Mesenchymal stem cell of the bone marrow (primary cell): ENCODE measurements around the gene SMIM2.

- CAGE, long polyA plus RNA = no peak
Measured at GRCh38 chr13:44158850-44159494, 2.1 kb downstream of the SMIM2 start.

DNA sequence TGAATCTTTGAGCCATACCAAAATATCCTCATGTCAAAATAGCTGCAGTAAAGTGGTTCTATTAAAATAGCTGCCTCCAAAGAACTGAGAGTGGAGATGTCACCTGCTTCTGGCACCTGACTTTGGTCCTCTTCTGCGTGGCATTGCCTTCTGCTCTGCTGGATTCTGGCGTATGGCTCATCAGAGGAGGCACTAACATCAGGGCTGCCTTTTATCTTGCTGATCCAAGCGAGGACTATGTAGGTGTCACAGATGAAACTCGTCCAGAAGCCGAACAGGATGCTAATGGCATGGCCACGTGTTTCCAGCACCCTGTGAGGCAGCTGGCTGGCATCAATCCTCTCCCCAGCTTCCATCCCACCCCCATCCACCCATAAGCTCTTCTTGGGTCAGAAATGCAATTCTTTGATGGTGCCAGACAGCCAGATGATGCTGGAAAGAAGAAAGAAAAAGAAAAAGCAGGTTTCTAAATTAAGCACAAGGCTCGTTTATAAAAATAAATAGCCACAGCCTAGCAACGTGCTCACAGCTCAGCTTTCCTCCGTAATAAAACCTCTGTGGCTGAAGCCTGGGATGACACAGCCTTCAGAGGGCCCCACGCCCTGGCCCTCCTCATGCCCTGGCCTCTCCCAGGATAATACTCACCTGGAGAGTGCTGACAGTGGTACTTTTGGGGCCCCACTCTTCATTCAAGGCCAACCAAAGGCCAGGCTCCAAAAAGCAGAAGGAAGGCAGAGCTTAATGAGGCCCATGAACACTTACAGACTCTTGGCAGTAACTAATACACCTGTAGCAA is at the start of gene SMIM2:
SMIM2 (minus strand) TSS at position 758 of the 796 bp plus-strand sequence.
- CAGE, long polyA plus RNA = no peak

DNA sequence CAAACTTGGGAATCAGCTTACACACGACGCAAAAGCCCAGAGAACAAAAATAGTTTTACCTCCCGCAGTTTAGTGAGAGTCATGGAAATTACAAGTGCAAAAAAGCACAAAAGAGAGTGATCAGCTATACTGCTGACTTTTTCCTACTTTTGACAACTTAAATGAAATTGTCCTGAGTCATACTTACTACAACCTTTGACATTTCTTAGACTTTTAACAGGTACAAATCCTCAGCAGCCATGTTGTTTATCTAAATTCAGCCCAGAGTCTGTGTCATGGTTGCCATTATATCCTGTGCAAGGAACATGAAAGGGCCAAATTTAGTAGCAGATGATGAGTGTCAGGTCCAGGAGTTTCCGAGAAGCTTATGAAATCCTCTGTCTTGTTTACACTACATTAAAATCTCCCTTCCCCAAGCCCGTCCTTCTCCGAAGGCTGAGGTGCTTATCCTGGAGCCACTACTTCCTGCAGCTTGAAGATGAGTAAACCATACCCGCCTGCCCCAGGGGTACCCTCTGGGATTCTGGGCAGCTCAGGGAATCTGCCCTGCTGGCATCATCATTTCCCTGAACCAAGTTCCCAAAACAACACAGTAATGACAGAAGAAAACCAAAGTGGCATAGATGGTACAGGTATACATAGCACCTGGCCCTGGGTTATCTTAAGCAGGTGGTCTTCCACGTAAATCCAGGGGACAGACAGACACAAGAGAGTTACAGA is 102.6 kb upstream of the SERP2 start:
- CAGE, long polyA plus RNA = no peak

- CAGE, long polyA plus RNA = no peak
Measured at GRCh38 chr13:44322852-44323459, 50.7 kb upstream of the SERP2 start.

GRCh38 chr13:44332328-44332958 is 41.2 kb upstream of the SERP2 start:
- CAGE, long polyA plus RNA = no peak

- CAGE, long polyA plus RNA = no peak
Measured at GRCh38 chr13:44352102-44353122, 21.2 kb upstream of the SERP2 start.

DNA sequence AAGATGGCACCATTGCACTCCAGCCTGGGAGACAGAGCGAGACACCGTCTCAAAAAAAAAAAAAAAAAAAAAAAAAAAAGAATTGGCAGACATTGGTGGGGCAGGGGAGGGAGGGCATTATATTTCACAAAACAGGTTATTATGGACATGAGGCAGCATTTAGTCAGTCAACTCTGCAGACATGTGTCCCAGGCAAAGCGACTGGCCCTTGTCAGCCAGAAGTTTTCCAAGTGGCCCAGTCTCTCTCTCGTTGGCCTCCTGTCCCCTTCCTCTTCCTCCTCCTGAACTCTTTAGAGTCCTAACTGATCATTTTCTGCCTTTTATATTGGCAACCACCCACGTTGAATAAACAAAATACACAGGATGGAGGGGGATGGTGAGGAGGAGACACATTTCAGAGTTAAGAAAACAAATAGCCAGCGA is 11.5 kb upstream of the SERP2 start:
- CAGE, long polyA plus RNA = no peak

DNA sequence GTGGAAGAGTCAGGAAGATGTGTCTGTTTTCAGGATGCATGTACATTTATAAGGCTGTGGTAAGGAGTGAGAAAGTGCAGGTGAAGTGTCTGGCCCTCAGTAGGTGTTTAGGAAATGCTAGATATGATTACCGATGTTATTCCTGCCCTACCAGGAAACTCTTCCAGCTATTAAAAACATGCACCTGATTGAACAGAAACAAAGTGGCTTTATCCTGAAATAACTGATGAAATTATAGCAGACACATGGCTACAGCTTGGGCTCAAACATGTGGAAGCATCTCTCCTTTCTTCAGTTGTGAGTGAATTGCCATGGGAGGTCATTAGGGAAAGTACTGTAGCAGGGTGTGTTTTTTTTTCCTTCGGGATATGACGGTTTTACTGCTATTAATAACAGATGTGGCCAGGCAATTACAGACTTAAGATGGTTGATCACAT is 5.8 kb upstream of the SERP2 start:
- CAGE, long polyA plus RNA = no peak

DNA sequence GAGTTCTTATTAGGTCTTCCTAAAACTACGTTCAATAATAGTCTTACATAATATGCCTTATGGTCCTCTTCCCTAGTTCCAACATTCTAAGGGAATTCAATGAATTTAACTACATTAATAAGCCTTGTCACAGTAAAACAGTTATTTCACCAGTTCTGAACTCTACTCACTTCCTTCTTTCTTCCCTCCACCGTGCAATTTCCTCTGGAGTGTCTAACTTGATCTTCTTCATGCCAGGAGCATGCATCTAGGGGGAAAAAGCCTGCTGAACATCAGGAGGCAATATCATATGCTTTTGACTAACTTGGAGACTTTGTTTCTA is 10.3 kb downstream of the NUFIP1 start:
- CAGE, long polyA plus RNA = no peak

DNA sequence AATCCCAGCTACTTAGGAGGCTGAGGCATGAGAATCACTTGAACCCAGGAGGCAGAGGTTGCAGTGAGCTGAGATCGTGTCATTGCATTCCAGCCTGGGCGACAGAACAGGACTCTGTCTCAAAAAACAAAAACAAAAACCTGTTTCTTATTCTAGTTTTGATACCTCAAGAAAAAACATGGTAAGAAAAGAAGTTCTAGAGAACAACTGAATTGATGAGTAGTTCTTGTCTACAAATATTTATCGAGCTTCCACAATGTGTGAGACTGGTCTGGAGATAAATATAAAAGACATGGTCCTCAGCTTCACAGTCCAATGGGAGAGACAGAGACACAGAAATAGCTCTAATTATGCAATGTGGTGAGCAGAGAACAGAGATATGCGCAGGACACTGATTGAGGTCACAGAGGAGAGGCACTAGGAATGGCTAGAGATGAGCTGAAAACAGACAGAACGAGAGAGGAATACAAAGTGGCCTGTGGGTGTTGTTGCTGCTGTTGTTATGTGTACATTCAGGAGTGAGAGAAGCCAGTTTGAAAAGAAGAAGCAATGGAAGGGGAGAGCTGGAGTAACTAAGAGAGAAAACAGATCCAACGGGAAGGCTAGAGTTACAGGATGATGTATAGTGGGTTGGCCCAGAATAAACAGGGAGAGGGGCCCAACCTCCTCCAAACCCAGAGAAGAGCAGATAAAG is 53.2 kb downstream of the GPALPP1 start:
- CAGE, long polyA plus RNA = no peak

- CAGE, long polyA plus RNA = no peak
Measured at GRCh38 chr13:45338499-45339216, 2.3 kb downstream of the TPT1 start.

- CAGE, long polyA plus RNA = no peak
Measured at GRCh38 chr13:45342257-45342772, 1.3 kb upstream of the TPT1 start.

DNA sequence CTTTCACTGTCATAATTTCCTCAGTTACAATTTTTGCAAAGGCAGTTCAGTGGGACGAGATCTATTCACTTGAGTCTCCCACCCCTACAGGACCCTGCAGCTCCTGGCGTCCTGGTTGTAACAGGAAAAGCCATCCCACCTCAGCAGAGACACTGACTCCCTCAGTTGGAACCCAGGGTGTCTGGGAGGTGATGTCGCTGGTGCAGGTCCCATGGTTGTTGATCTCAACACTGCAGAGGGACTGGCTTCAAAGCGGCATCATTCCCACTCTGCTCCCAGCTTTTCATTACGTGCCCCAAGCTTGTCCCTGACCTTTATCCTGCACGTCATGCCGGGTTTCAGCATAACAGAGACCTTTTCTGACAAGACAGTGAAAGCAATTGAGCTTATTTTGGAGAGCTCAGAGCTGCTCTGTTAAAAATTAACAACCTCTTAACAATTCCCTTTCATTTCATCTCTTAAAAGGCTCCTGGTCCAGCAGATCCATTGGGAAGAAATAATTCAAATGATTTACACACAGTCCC is 17.6 kb upstream of the COG3 start:
- CAGE, long polyA plus RNA = no peak

DNA sequence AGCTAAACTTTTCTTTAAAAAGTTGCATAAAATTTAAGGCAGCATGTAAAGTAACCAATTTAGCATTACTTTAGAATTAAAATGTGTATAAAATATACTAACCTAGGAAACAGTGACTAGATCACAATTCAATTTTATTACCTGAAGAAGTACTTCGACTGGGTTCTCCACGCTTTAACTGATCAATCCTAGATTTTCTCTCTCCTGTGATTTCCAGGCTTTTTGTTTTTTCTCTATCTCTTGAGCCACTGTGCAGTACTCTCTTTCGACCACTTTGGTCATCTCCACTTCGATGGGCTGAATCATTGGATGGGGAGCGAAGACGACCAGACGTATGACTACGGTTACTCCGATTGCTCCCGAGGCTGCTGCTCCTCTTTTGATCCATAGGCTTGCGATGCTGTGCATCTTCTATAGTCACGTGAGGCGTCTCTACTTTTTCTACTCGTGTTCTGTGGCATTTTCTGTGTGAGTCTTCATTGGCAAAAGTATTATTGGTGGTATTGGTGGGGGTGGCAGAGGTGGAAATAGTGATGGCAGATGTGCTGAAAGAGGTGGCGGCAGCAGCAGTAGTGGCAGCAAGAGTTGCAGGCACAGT is 83.8 kb downstream of the ZC3H13 start:
- CAGE, long polyA plus RNA = no peak

DNA sequence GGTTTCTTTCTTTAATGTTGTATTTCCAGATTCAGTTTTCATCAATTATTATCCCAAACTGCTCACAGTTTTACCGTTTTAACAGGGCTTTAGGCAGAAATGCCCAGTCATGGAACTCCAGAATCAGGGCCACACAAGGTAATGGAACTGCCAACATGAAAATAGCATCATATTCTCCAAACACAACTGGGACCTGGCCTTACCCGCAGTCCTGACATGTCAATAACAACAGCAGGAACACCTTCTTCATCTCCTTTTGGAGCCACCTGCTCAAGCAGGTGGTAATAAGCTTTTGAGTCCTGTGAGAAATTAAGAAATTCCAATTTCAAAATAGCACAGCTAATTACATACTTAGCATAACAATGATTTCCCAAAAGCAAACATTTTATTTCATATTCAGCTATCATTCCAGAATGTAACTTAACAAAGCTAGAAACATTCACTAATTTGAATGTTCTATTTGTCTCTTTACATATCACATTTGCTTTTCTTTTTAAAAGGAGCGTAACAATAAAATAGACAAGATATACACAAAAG is 33.8 kb downstream of the LCP1 start:
- CAGE, long polyA plus RNA = no peak

DNA sequence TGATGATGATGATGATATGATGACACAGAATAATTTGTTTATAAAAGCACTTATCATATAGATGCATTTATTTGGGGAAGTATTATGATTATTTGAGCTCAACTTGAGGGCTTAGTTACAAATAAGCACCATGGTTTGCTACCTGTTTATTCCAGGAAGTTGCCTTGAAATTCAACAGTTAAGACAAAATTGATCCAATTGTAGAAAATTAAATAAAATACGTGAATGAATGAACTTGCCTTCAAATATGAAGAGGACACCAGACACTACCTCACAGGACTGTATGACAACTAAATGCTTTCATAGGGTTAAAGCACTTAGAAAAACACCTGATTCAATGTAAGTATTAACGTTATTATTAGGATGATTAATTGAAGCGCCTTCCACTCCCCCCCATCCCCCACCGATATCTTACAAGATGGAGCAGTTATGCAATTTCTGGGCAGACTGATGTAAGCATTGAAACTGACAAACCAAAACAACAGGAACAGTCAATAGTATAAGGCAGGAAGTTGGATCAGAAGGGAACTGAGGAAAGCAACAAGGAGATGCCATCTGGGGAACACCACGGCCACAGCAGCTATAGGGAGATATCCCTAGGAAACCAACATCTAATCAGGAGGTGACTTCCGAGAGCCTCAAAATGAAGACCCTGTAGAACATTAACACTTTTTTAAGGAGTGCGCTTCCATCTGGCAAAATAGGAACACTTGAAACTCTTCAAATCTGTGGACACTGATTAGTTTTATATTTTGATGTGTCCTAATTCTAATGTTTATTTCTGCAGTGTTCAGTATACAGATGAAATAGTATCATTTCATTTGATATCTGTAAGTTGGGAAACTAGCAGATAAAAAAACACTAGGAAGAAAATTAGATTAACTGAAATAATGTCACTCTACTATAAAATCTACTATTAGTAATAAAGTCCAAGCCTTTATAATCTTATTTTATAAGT is 3.8 kb downstream of the LCP1 start:
- CAGE, long polyA plus RNA = no peak

- CAGE, long polyA plus RNA = no peak
Measured at GRCh38 chr13:46183053-46183903, 1.3 kb upstream of the LCP1 start.

DNA sequence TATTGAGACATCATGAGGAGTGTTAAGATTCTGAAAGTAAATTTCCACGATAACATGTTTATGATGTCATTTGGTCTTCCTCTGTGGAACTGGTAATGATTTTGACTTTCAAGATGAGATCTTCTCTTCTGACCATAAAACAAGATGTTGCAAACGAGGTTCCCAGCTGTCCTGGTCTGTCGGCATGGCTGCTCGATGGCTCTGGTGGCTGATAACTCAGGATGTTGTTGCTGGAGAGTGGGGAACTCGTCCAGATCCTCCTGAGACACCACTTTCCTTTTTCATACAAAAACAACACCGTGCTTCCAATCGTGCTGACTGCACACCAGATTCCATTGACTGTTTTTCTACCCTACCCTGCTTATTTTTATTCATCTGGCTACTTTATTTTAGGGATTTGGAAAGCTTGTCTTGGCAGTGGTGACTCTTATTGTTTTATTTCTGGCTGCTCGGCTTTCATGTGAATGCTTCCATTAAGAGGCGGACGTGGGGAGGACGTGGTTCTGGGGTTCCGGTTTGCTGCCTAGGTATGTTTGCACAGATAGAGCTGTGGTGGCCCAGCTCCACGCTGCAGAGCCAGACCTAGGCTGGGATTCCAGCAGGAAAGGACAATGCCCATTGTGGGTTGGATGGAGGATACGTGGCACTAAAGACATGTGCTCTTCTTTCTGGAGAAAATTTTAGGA is 88.6 kb downstream of the LRCH1 start:
- CAGE, long polyA plus RNA = no peak

DNA sequence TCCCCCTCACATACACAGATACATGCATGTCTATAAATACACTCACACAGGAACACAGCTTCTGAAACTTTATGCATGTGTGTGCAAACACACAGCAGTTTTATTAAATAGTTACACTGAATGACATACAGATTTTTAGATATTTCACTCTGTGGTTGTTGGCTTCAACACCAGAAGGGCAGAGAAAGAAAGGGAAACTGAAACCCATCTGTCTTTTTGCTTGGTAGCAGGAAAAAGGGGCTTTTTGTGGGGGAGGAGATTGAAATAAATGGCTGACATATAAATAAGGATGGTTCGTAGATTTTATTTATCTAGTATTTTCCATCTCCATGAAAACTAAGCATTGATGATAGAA is 114.9 kb downstream of the LRCH1 start:
- CAGE, long polyA plus RNA = no peak

DNA sequence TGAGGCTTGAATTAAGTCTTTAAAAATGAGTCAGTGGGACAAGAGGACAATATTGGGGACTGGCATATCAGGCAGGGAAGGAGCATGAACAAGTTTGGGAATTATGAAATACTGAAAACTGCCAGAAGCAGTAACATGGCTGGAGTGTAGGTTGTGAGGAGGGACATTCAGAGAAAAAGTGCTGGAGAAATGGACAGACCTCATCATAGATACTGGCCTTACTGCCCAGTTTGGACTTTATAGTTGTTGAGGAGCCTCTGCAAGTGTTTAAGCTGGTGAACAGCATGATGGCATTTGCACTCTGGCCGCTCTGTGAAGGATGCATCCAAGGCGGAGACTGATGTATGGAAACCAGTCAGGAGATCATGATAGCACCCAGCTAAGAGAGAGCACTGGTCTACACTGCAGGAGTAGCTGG is 116.4 kb downstream of the ESD start:
- CAGE, long polyA plus RNA = no peak